Anterior vena cava (tissue), 1 donor: ENCODE measurements around a stretch of chr12.

GRCh38 chr12:131713114-131713928 lies 2.4 kb downstream of the SFSWAP start:
- PRO-cap = no peak

GRCh38 chr12:131757442-131757864 lies 46.6 kb downstream of the SFSWAP start:
- PRO-cap = no peak

DNA sequence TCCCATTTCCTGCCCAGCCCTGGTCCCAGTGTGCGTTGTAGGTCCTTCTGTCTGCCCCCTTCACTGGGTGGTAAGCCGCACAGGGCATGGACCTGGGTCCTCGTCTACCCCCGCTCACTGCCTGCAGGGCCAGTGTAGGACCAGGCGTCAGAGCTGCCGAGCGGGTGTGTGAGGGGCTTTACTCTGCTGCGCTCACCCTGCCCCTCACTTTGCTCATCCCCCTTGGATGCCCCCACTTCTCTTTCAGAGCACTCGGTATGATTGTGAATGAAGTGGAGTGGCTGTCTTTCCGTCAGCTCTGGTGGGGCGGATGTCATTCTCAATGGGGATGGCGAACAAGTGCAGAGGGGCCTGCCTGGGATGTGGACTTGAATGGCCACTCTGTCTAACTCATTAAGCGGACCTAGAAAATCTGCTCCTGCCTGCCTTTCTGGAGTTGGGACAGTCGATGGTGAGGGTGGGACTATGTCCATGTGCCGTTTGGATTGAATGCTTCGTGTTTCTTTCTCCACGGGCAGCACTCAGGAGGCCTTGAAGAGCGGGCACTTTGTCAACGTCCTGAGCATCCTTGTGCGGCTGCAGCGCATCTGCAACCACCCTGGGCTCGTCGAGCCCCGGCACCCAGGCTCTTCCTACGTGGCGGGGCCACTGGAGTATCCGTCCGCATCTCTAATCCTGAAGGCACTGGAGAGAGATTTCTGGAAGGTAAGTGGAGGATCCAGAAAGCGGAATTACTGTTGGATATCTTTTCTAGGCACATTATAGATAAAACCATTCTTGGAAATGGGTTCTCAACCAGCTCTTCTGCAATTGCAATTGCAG lies 67.5 kb downstream of the EP400 start:
- PRO-cap = no peak

- PRO-cap = no peak
These were observed 87.2 kb downstream of the EP400 start for GRCh38 chr12:132036842-132037474.

- PRO-cap = no peak
These were observed 94.1 kb downstream of the EP400 start for GRCh38 chr12:132043683-132044380.

DNA sequence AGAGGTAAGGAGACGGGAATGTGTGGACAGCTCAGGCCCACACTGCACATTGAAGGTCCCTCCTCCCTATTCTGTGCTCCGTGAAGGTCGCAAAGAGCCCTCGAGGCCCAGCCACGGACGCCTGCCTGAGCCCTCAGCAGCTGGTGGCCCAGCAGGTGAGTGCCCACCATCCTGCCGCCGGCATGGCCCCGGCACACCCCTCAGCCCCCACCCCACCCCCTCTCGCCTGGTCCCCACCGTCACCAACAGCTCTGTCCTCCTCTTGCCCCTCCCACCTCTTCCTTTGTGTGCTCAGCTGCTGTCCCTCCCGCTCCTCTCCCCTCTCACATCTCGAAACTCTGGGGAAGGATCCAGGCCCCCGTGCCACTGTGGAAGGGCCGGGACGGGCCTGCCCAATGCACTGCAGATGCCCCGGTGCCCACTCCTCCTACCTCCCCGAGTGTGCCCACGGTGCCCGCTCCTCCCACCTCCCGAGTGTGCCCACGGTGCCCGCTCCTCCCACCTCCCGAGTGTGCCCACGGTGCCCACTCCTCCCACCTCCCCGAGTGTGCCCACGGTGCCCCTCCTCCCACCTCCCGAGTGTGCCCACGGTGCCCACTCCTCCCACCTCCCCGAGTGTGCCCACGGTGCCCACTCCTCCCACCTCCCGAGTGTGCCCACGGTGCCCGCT lies 9.8 kb downstream of the DDX51 start:
- PRO-cap = no peak

DNA sequence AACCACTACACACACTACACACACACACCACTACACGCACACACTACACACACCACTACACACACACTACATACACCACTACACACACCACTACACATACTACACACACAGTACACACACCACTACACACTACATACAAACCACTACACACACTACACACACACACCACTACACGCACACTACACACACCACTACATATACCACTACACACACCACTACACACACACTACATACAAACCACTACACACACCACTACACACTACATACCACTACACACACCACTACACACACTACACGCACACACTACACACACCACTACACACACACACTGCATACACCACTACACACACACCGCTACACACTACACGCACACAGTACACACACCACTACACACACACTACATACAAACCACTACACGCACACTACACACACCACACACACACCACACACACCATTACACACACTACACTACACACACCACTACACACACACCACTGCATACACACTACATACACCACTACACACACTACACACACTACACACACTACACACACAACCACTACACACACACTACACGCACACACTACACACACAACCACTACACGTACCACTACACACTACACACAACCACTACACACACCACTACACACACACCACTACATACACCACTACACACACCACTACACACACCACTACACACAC lies 11.8 kb downstream of the NOC4L start:
- PRO-cap = no peak

- PRO-cap = no peak
These were observed 61.0 kb downstream of the NOC4L start for GRCh38 chr12:132205019-132205970.

- PRO-cap = no peak
These were observed 1.5 kb downstream of the GALNT9 start for GRCh38 chr12:132327877-132328276.

DNA sequence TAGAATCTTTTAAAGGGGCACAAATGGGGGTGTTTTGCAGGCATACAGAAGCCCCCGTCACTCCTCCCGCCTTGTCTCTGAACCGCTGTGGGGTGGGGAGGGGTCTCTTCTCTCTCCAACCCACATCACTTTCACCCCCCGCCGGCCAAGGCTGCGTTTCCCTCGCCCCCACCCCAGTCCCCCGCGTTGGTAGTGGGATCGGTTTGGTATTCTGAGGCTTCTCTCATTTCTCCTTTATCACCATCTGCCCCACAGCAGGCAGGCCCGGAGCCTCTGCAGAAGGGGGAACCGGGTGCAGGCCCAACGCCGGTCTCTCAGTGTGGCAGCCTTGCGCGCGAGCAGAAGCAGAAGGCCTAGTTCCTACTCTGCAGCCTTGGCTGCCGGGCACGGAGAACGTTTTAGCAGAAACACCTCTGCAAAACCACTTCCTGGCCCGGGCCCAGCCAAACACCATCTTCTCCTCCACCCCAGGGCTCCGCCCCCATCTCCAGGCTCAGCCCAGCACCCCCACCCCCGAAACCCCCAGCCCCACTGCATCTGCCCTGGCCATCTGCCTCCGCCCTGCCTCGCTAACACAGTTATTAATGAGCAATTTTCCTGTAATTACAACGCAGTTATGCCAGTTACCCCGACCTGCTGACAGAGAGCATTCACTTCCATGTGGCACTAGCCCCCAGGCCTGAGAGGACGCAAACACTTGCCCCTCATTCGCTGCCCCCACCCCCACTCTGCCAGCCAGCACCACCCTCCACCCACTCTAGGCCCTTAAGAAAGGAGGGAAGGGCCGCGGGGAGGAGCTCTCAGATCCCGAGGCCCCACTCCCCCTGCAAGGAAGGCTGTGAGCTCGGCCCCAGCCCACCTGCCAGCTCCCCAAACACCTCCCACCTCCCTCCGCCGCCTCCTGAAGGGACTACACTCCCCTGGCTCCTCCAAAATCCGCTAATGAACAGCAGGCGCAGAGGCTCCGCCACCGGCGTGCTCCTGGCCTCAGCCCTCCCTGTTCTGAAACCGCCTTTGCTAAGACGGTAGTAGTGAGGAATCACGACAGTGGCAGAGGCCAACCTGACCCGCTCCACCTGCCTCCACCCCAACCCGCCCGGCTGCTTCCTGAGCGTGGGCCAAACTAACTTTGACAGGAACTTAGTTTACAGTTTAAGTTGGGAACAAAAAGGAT lies 44.8 kb upstream of the FBRSL1 start:
- PRO-cap = no peak

GRCh38 chr12:132529751-132530272 lies 39.9 kb downstream of the FBRSL1 start:
- PRO-cap = no peak

DNA sequence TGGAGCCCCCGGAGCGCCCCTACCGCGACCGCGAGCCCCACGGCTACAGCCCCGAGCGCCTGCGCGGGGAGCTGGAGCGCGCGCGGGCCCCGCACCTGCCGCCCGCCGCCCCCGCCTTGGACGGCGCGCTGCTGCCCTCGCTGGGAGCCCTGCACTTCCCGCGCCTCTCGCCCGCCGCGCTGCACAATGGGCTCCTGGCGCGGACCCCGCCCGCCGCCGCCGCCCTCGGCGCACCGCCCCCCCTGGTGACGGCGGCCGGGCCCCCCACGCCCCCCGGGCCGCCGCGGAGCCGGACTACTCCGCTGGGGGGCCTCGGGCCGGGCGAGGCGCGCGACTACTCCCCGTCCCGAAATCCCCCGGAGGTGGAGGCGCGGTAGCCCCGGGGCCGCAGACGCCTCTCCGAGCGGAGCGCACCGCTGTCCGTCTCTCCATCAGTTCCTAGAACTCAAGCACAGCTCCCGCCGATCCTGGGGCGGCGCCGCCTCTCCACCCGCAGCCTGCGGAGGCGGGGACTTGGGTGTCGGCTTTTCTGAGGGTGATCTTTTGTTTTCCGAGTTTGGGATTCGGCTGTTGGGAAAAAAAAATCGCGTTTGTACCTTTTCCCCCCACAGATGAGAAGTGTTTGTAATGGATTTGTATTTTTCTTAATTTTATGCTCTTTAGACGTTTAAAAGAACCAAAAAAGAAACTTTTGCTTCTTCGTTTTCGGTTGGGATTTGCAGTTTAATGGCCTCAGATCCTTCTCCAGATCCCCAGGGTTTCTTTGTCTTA lies 26.8 kb downstream of the LRCOL1 start:
- PRO-cap = unidirectional peak, minus-strand start at position 440 of the sequence

DNA sequence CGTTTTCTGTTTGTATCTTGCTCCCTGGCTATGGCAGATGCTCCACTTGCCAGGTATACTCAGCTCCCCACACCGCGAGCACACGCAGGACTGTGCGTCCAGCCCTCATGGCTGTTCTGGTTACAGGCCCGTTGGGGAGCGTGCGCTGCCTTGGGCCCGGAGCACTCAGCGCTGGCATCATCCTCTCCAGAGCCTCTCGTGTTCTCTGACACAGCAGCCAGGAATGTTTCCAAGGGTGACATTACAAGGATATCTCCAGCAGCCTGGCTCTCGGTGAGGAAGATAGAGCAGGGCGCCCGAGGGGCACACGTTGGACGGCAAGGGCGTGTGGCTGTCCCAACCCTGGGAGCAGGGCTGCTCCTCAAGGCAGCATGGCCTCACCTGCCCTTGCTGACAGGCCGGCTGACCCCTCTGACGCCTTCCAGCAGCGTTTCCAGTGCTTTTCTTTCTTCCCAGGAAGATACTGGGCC lies 14.4 kb downstream of the LRCOL1 start:
- PRO-cap = no peak

DNA sequence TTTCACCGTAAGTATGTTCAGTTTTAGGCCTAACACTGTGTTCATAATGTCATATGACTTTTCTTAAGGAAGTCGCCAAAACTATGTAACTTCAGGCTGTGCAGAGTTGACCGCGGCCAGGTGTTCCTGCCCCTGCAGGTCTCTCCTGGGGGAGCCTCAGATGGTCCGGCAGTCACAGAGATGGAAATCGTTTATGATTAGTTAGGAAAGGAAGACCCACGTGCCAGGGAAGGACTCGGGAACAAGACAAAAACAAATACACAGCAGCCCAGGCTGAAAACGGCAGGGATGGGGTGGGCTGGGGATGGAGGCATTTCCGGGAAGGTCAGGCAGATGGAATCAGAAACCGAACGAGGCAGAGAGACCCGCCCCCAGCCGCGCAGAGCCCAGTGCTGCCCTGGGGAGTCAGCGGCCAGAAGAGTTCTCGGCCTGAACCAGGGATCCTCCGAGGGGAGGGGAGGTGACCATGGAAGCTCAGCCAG lies 8.0 kb downstream of the LRCOL1 start:
- PRO-cap = unidirectional peak, plus-strand start at position 415 of the sequence

- PRO-cap = no peak
These were observed 2.1 kb downstream of the LRCOL1 start for GRCh38 chr12:132608141-132608743.

- PRO-cap = no peak
These were observed 8.1 kb downstream of the PXMP2 start for GRCh38 chr12:132695202-132696150.

DNA sequence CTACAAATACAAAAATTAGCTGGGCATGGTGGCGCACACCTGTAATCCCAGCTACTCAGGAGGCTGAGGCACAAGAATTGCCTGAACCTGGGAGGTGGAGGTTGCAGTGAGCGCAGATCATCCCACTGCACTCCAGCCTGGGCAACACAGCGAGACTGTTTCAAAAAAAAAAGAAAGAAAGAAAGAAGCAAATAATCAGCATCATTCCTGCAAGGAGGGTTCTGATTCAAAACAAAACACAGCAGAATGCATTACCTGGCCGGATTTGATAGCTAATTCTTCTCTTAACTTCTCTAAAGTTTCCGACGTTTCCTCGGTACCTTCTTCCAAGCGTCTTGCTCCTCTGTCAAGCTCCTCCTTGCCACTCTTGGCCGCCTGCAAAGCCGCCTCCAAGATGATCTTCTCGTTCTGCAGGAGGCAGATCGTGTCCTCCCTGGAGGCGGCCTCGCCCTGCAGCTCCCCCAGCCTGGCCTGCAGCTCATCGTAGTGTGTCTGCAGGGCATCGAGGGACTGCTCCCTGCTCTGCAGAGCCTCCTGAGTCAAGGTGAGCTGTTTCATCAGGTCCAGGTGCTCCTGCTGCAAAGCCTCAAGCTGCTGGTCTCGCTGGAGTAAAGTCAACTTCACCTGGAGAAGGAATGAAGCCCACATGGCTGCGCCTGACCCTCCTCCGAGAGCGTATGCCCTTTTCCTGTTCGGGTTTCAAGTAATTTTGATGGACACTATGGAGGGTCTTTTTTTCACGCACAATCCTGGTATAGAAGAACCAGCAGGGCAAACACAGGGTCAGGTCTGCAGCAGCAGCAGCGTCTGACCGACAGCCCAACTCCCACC lies 32.9 kb downstream of the GOLGA3 start:
- PRO-cap = no peak

- PRO-cap = no peak
These were observed 4.4 kb downstream of the GOLGA3 start for GRCh38 chr12:132823947-132824945.

- PRO-cap = no peak
These were observed 401 bp downstream of the GOLGA3 start for GRCh38 chr12:132828162-132828774.

DNA sequence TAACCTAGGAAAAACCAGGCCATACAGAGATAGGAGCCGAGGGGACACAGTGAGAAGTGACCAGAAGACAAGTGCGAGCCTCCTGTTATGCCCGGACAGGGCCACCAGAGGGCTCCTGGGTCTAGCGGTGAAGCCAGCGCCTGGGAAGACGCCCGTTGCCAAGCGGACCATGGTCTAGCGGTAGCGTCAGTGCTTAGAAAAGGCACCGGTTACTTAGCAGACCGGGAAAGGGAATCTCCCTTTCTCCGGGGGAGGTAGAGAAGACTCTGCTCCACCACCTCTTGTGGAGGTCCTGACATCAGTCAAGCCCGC lies 9.2 kb upstream of the ZNF26 start:
- PRO-cap = unidirectional peak, plus-strand start at position 132 of the sequence